Measurements from ENCODE around the genes ERICH6 and SUCNR1.

GRCh38 chr3:150411105-150411350, 2.9 kb downstream of the TSC22D2 start:
- PRO-cap: no peak
- RAMPAGE, long total RNA, 3 experiments: no peak in any of the 3 experiments

DNA sequence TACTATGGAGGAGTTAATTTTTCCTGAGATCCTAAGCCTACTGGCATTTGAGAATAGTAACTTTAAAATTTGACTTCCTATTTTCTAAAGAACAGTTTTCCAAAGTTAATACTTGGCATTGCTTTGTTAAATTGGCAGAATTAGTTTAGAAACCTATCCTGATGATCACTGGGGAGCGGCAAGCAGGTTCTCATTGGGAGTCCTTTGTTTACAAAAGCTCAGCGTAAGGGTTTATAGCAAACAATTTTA, 18.1 kb downstream of the TSC22D2 start:
- PRO-cap: no peak
- RAMPAGE, long total RNA, 3 experiments: no peak in any of the 3 experiments

- PRO-cap: no peak
- RAMPAGE, long total RNA, 3 experiments: no peak in any of the 3 experiments
These were observed 7.3 kb downstream of the SERP1 start for GRCh38 chr3:150538599-150539692.

DNA sequence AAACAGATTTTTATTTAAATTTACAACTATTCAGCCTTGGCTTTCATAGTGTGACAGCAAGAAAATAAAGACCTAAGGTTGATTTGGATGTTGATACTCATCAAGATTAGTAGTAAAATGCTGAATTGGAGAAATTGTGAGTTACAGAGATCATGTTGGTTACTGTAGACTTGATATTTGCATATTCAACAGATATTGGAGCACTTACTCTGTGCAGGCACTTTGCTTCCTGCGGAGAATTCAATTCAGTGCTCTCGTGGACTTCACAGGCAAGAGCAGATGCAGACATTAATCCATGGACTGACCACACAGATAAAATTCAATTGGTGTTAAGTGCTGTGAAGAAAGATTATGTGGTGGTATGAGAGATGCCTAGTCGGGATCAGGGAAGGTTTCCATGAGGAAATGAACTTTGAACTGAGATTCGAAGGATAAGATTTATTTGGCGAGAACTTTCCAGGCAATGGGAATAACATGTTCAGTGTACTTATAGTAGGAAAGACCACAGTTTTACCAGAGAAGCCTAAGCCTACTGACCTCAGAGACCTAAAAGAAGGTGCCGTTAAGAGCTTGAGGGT, 4.2 kb downstream of the SELENOT start:
- PRO-cap: no peak
- RAMPAGE, long total RNA, 3 experiments: no peak in any of the 3 experiments

DNA sequence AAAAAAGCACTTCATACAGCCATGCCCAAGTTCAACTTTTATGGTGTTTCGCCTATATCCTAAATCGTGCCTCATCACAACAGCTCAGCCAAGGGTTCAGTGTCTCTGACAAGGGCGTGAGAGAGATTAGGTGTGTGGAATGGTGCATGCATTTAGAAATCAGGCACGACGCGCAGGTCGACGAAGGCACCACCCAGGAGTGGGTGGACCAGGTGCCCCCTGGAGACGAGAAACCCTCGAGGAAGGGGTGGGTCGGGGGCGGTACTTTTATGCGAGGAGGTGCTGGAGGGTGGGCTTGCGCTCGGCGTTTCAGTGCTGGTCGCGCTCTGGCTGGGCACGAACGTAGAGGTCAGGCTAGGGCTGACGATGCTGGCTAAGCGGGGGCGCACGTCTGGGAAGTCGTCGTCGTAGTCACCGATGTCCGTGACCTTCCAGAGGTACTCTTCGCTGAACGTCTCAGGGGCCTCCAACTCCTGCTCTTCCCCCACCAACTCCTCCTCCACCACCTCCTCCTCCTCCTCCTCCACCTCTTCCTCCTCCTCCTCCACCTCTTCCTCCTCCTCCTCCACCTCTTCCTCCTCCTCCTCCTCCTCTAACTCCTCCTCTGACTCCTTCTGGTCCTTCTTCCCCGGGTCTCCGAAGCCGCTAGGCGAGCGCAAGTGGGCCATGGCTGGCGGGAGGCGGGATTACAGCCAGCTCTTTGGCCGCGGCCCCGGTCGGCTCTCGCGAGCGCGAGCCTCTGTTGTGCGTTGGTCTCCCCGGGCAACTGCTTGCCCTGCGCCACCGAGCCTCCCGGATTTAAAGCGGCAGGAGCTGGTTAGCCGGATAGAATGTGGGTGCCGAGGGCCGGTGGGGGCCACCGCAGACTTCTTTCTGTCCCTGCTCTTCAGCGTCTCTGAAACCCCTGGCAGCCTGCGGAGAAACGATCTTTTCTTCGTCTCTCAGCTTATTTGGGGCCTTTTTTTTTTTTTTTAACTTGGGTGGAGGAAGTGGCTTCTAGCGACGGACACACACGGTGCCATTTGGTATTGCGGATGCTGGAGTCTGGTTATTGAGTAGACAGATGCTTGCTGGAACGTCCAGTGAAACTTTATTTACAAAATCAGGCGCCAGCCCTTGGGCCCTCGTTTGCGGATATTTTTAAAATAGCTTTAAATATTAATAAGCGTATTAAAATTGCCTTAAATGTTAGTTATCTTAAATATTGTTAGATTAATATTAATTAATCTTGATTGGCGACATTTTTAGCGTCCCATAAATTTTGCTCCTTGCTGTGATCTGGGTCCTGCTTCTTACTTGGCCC, at the start of gene ERICH6:
TSS of gene ERICH6 (minus strand) at position 690 of the 1,303 bp plus-strand sequence.
- PRO-cap: bidirectional peak, plus-strand start at position 828 of the sequence, minus-strand start at position 638 of the sequence
- RAMPAGE, long total RNA, 3 experiments: start-site peak on the plus strand in 3 of 3 experiments, centred at positions 275 to 758 of the sequence, 6 to 16 reads per replicate

DNA sequence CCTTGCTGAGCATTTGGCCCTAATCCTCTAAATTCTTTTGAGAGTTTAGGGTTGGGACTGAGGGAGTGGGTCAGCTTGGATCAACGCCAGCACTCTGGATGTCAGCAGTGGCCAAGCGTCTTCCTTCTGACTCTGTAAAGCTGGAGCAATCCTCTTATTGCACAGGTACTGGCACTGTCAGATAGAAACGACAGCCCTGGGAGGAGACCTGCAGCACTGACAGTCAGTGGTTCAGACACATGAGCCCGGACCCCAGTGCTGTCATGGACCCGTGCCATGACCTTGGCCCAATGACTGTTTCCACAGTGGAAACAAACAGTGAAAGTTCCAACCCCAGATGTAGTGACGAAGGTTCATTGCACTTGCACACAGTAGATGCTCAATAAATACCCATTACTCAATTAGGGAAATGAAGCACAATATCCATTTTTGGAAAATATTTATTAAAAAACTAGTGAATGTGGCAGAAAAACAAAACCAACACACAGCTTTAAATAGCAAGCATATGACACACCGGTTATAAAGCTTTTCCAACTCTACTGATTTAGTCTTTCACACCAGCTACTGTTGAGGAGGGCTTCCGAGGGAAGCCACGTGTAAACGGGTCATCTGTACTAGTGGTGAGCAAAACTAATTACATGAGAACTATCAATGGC, 22.1 kb downstream of the SIAH2 start:
- PRO-cap: no peak
- RAMPAGE, long total RNA, 3 experiments: no peak in any of the 3 experiments

DNA sequence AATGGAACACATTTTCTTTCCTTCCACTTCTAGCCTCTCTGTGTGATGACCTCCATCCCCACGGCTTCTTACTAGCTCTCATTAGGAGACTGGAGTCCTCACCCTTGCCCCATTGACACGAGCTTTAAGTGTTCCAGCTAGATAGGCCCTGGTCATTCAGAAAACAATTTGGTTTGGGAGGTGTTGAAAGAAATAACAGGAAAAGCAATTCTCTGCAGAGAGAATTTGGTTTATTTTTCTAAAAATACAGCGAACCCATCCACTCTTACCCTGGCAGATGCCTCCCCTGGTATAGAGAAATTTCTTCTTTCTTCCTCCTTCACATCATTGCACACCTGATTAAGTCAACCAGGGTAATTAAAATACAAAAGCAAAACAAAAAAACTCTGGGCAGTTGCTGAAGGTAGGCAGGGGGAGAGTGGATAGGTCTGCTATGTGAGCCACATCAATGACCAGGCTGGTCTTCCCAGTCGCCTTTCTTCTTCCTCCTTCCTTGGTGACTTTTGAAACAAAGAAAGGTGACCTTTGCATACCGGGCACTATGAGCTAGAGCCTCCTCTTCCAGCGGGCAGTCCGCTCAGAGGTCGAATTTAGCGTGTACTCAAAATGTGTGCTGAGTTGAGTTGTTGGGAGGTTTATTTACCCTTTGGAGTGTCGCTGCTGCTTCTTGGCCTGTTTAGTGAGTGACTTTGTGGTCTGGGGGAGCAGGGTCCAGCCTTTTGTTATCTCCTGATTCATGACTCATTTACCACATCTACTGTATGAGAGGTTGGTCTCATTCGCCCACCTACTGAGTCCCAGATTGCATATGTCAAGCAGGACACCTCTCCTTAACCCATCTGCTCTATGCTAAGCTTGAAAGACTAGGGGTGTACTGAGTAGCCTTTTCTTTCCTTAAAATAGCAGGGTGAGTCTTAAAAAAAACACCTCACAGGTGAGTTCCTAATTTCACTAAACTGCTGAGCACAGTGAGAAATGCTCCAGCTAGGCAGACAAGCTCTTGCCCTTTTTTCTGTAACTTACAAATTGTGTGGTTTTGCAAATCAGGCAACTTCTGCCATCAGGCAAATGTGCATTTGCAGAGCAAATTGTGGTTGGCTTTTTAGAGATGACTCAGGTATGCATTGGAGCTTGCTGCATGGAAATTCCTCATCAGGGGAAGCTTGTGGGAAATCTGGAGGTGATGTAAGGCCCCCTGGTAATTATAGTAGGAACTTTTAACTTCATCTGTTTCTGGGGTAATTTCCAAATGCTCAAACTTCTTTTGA, 3.0 kb upstream of the SIAH2 start:
- PRO-cap: no peak
- RAMPAGE, long total RNA, 3 experiments: no peak in any of the 3 experiments

DNA sequence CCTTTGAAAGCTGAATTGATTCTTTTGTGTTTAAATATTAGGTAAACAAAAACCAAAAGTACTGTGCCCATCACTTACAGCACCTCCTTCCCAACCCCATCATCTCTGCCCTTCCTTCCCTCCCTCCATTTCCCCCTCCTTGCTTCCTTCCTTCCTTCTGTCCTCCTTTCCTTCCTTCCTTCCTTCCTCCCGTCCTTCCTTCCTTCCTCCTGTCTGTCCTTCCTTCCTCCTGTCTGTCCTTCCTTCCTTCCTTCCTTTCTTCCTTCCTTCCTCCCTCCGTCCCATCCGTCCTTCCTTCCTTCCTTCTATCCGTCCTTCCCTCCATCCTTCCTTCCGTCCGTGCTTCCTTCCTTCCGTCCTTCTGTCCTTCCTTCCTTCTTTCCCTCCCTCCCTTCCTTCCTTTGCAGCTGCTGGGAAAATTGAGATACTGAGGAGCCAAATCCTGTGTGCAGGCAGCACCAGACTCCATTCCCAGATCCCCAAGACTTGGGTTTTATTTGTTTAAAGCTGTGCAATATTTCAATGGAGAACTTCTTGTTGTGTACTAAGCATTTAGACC, 67.8 kb upstream of the SIAH2 start:
- PRO-cap: no peak
- RAMPAGE, long total RNA, 3 experiments: no peak in any of the 3 experiments

- PRO-cap: no peak
- RAMPAGE, long total RNA, 3 experiments: no peak in any of the 3 experiments
These were observed 15.1 kb upstream of the GPR171 start for GRCh38 chr3:151218178-151218506.

DNA sequence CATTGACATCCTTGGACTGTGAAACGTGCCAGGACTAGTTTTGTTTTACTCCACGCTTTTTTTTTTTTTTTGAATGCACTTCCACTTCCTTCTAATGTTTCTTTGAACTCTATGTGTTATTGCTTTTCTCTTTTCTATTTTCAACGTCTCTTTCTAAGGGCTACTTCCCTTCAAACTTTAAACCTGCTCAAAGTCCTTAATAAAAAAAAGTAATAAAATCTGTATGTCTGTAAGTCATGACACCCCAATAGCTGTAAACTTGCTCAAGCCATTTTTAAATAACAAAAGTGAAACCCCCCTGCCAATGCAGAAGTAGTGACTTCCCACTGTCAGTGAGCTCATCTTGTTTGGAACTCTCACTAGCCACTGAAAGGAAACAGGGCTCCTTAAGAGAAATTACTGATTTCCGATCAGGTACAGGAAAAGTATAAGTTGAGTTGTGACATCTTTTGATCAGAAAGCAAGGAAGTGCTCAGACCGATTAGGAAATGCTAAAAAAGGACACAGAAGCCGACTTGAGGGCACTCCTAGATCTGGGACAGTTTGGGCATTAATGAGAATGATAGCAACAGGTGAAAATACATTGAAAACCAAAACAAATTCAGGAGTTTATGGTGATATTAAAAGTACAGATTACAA, 27.6 kb upstream of the GPR171 start:
- PRO-cap: no peak
- RAMPAGE, long total RNA, 3 experiments: no peak in any of the 3 experiments

DNA sequence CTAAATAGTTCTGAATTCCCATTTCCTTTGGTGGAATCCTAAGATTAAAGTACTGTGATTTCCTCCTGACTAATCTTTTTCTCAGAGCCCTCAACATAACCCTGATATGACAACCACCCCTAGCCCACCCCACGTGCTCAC, 3.2 kb upstream of the P2RY14 start:
- PRO-cap: no peak
- RAMPAGE, long total RNA, 3 experiments: no peak in any of the 3 experiments

- PRO-cap: unidirectional peak, plus-strand start at chr3:151873681
- RAMPAGE, long total RNA, 3 experiments: start-site peak on the plus strand in 3 of 3 experiments, at chr3:151873640-151873659 at its widest, 10 to 28 reads per replicate
These were observed at the start of gene SUCNR1 for GRCh38 chr3:151873302-151873972. Gene SUCNR1 (plus strand): TSS chr3:151873643.

- PRO-cap: no peak
- RAMPAGE, long total RNA, 3 experiments: no peak in any of the 3 experiments
These were observed 25.3 kb upstream of the MBNL1 start for GRCh38 chr3:152243249-152243924.

- PRO-cap: no peak
- RAMPAGE, long total RNA, 3 experiments: no peak in any of the 3 experiments
These were observed 9.3 kb upstream of the MBNL1 start for GRCh38 chr3:152259394-152259780.

DNA sequence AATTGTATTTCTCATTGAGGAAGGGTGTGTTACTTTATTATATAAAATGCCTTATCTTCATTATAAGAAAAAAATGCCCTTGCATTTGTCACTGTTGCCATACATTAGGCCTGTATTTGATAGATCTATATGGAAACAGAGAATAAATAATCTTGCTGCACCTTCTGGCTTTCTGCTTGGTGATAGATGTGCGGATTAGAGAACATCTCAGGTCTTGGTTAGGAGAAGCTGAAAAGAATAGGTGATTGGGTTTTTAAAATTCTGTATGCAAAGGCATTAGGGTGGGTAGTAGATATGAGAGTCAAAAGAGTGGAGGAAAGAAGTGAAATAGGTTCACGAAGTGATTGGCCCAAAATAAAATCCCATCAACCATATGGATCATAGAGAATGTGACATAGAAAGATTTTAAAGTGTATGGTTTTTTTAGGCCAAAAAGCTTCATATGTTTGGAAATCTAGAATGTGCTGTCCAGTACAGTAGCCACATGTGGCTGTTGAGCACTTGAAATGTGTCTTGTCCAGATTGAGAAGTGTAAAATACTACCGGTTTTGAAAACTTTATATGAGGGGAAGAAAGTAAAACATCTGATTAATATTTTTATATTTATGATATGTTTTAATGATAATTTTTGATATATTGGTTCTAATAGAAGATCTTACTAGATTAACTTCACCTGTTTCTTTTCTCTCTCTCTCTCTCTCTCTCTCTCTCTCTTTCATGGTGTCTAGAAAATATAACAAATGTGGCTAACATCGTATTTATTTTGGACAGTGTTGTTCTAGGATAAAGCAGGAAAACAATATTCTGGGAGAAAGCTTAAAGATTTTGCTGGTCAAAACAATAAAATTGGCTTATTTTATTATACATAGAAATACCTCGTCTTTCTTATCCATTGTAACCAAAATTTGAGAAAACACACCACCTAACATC, 2.9 kb downstream of the MBNL1 start:
- PRO-cap: no peak
- RAMPAGE, long total RNA, 3 experiments: no peak in any of the 3 experiments

DNA sequence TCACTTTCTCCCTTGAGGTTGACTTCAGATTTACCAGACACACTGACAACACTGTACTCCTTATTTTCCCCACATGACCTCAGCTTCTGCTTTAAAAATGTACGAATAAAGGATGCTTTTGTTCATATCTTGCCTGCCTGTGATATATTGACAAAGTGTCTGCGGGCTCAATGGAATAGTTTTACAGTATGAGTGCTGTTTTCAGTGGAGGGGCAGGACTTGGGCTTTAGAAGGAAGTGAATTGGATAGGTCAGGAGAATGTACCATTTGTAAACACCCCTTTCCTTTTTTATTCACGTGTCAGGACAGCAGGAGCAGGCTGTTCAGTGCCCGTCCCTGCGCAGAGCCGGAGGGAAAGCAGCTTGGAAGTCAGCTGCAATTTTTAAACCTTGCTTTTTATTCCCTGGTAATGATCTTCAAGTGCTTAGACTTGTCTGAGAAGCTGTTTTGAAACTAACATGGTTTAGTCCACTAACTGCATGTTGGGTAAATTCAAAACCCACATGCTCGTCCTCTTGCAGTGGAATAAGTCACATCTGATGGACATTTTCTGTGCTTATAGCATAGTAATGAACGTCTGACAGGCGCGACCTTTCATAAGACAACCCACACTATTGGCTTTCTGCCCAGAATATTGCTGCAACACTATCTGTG, 29.9 kb downstream of the MBNL1 start:
- PRO-cap: bidirectional peak, plus-strand start at position 292 of the sequence, minus-strand start at position 221 of the sequence; bidirectional peak, plus-strand start outside the sequence, minus-strand start at position 532 of the sequence
- RAMPAGE, long total RNA, 3 experiments: no peak in any of the 3 experiments

GRCh38 chr3:152300002-152300754, 31.4 kb downstream of the MBNL1 start:
- PRO-cap: no peak
- RAMPAGE, long total RNA, 3 experiments: start-site peak on the plus strand in 1 of 3 experiments, at chr3:152299987-152300404 at its widest, 135 reads per replicate

DNA sequence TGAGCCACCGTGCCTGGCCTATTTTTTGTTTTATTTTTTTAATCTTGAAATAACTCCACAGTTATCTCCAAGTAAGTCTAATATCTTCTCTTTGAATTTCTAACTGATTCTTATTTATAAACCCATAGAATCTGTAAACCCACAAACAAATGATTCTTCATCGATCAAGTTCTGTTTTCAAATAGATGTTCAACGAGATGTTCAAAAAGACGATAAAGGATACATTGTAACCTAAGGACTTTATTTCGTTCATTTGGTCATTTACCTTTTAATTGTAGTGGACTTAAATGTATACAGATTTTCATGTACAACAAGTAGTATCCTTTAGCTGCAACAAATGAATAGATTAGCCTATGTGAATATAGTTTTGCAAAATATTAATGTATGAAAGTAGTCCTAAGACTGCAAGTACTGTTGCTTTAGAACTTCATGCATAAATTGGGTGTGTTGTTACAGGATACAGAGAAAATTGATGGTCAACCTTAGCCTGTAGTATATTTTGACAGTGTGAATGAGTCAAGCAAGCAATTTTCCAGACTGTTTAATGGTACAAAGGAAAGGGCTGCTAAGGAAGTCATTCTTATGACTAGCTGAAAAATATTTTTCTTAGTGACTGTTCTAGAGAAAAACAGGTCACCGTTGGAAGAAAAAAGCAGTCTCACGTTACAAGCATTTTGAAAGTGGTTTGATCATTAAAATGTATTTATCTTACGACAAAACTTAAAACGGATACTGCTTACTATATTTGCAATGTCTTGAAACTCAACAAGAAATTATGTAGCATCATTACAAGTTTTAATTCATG, 49.1 kb downstream of the MBNL1 start:
- PRO-cap: no peak
- RAMPAGE, long total RNA, 3 experiments: no peak in any of the 3 experiments

DNA sequence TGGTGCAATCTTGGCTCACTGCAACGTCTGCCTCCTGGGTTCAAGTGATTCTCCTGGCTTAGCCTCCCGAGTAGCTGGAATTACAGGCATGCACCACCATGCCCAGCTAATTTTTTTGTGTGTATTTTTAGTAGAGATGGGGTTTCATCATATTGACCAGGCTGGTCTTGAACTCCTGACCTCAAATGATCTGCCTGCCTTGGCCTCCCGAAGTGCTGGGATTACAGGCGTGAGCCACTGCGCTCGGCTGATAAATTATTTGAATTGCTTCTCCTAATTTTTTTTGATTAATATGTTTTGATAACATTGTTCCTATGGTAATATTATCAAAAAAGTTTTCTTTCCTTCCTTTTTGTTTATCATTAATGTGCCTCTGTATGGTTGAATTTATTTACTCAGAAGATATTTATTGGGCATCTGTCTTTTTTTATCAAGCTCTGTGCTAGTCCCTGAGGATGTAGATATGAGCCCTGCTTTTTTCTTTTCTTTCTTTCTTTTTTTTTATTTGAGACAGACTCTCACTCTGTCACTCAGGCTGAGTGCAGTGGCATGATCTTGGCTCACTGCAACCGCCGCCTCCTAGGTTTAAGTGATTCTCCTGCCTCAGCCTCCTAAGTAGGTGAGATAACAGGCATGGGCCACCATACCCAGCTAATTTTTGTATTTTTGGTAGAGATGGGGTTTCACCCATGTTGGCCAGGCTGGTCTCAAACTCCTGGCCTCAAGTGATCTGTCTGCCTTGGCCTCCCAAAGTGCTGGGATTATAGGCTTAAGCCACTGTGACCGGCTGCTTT, 58.3 kb downstream of the MBNL1 start:
- PRO-cap: no peak
- RAMPAGE, long total RNA, 3 experiments: no peak in any of the 3 experiments

GRCh38 chr3:152340208-152341079, 71.7 kb downstream of the MBNL1 start:
- PRO-cap: no peak
- RAMPAGE, long total RNA, 3 experiments: no peak in any of the 3 experiments

Measured in subcutaneous adipose tissue (tissue), 3 donors.